ENCODE data around the genes ITGB6, PSMD14, SLC4A10 and FAP.

DNA sequence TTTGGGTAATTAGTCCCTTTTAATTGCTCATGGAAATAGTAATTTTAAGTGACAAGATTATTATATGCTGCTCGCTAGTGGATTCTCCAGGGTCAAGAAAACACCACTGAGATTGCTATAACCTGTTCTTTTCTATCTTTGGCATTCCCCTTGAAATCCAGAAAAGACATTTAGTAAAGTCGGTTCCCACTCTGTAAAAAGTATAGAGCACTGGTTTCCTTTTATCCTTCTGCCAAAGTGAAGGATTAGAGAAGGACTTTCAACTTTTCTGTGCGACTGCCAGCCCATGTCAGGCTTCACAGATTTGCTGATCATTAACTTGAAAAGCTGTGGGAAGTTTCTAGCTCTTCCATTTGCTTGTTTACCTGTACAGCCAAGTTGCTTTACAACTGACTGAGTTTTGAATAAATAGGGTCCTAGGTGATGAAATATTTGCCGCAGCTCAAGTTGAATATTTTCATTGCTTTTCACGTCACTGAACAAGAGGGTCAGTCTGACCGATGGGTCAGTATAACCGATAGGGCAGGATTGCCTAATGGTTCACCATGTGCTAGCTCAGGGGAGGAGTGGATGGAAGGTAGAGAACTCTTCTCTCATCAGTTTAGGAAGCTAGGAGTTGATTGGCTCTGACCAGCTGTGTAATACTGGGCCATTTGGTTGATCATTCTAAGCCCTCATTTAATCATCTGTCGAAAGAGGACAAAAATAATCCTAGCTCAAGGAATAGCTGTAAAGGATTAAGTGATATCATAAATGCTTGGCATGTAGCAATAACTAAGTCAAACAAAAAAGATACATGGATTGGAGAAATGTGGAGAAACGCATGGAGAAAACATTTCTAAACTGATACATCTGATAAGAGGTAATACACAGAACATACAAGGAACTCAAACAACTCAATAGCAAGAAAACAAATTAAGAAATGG, 30.4 kb downstream of the UPP2 start:
- PRO-cap, 5 experiments = peak in 5 of 5 experiments; most common plus-strand start position 232 of the sequence (in 1); most common minus-strand start position 239 of the sequence (in 3)
- RAMPAGE, long total RNA, 2 experiments = no peak in any of the 2 experiments
- RRBS = no CpG with 5 or more reads among the region's 9 CpGs

- PRO-cap, 5 experiments = no peak in any of the 5 experiments
- RAMPAGE, long total RNA, 2 experiments = no peak in any of the 2 experiments
- RRBS = no CpG with 5 or more reads among the region's 3 CpGs
Measured at GRCh38 chr2:158482291-158483060, 25.7 kb downstream of the PKP4 start.

DNA sequence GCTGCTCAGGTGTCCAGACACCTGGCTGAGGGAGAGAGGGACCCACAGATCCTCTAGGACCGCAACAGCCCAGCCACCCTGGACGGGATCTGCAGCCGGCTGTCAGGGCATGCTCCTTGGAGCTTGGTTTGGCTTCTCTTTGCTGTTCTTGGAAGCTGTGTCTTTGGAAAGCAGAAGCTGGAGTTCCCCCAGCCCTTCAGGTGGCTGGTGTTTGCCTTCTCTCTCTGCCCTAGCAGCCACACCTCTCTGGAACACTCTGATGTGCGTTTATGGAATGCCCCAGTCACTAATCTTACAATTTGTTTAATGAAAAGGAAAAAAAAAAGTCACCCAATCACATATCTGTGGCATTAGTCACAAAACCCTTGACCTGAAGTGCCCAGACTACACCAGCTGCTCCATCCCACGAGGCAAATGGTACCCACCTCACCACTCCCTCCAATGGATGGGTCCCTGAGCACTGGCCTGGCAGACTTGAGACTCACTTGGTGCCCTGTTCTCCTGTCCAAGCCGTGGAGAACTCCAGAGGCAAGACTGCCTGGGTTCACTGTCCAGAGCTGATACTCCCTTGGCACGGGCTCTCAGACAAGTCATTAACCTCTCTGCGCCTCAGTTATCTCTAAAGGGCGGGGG, 70.2 kb upstream of the DAPL1 start:
- PRO-cap, 5 experiments = no peak in any of the 5 experiments
- RAMPAGE, long total RNA, 2 experiments = no peak in any of the 2 experiments
- RRBS = no CpG with 5 or more reads among the region's 9 CpGs

- PRO-cap, 5 experiments = no peak in any of the 5 experiments
- RAMPAGE, long total RNA, 2 experiments = no peak in any of the 2 experiments
- RRBS = 69% methylated on average over 4 of the region's 9 CpGs
Measured at GRCh38 chr2:158892968-158893429, 75.4 kb upstream of the TANC1 start.

DNA sequence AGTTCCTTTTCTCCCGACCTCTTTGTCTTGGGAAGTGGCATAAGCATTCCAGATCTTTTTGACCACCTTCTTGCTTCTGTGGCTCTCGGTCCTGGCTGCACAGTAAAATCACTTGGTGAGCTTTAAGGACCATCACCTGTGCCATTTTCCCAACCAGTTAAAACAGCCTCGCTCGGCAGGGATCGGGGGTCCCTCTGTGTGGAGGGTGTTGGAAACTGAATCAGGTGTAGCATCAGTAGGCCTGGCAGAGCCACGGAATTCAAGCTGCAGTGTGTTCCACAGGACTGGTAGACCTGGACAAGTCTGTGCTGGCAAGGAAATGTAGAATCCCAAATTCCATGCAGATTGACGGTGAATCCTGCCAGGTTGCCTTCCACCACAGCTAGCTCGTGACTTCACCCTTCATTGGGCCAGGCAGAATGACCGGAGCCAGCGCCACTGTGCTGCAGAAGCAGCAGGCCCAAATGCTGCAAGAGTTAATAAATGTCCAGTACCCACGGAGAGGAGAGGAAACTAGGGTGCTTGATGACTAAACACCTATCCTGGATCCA, 122.0 kb downstream of the TANC1 start:
- PRO-cap, 5 experiments = no peak in any of the 5 experiments
- RAMPAGE, long total RNA, 2 experiments = no peak in any of the 2 experiments
- RRBS = no CpG with 5 or more reads among the region's 11 CpGs

GRCh38 chr2:159225207-159225760, 61.2 kb downstream of the WDSUB1 start:
- PRO-cap, 5 experiments = no peak in any of the 5 experiments
- RAMPAGE, long total RNA, 2 experiments = no peak in any of the 2 experiments
- RRBS = 80% methylated on average over 3 of the region's 19 CpGs

DNA sequence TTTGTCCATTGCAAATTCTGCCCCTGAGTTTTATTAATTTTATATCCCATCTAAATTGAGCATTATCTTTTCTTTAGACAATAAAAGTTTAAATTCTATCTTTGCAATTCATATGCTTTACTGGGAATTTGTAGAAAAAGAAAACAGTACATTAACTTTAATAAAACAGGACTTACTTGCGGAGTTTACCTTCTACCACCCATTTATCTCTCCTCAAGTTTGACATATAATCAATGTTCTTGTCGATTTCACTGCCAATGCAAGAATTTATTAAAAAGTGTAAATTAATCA, 96.9 kb upstream of the WDSUB1 start:
- PRO-cap, 5 experiments = no peak in any of the 5 experiments
- RAMPAGE, long total RNA, 2 experiments = no peak in any of the 2 experiments
- RRBS = no CpG with 5 or more reads among the region's 2 CpGs

DNA sequence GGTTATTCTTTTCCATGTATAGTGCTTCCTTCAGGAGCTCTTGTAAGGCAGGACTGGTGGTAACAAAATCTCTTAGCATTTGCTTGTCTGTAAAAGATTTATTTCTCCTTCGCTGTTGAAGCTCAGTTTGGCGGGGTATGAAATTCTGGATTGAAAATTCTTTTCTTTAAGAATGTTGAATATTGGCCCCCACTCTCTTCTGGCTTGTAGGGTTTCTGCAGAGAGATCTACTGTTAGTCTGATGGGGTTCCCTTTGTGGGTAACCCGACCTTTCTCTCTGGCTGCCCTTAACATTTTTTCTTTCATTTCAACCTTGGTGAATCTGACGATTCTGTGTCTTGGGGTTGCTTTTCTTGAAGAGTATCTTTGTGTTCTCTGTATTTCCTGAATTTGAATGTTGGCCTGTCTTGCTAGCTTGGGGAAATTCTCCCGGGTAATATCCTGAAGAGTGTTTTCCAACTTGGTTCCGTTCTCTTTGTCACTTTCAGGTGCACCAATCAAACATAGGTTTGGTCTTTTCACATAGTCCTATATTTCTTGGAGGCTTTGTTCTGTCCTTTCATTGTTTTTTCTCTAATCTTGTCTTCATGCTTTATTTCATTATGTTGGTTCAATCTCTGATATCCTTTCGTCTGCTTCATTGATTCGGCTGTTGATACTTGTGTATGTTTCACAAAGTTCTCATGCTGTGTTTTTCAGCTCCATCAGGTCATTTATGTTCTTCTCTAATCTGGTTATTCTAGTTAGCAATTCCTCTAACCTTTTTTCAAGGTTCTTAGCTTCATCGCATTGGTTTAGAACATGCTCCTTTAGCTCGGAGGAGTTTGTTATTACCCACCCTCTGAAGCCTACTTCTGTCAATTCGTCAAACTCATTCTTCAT, 141.4 kb downstream of the BAZ2B start:
- PRO-cap, 5 experiments = no peak in any of the 5 experiments
- RAMPAGE, long total RNA, 2 experiments = no peak in any of the 2 experiments
- RRBS = no CpG with 5 or more reads among the region's 11 CpGs

- PRO-cap, 5 experiments = no peak in any of the 5 experiments
- RAMPAGE, long total RNA, 2 experiments = no peak in any of the 2 experiments
- RRBS = no CpG with 5 or more reads among the region's 3 CpGs
Measured at GRCh38 chr2:159755058-159755633, 42.8 kb downstream of the MARCHF7 start.

- PRO-cap, 5 experiments = no peak in any of the 5 experiments
- RAMPAGE, long total RNA, 2 experiments = no peak in any of the 2 experiments
- RRBS = no CpG with 5 or more reads among the region's 10 CpGs
Measured at GRCh38 chr2:160199577-160200658, at the start of gene ITGB6. Gene ITGB6, minus strand, starts transcription at chr2:160200272.

- PRO-cap, 5 experiments = no peak in any of the 5 experiments
- RAMPAGE, long total RNA, 2 experiments = no peak in any of the 2 experiments
- RRBS = no CpG with 5 or more reads among the region's 4 CpGs
Measured at GRCh38 chr2:160228386-160229000, 28.4 kb upstream of the ITGB6 start.

- PRO-cap, 5 experiments = no peak in any of the 5 experiments
- RAMPAGE, long total RNA, 2 experiments = no peak in any of the 2 experiments
- RRBS = no CpG with 5 or more reads among the region's 3 CpGs
Measured at GRCh38 chr2:160253706-160253999, 53.6 kb upstream of the ITGB6 start.

GRCh38 chr2:160408926-160409223, 84.7 kb downstream of the RBMS1 start:
- PRO-cap, 5 experiments = no peak in any of the 5 experiments
- RAMPAGE, long total RNA, 2 experiments = no peak in any of the 2 experiments
- RRBS = no CpG with 5 or more reads among the region's 1 CpG

DNA sequence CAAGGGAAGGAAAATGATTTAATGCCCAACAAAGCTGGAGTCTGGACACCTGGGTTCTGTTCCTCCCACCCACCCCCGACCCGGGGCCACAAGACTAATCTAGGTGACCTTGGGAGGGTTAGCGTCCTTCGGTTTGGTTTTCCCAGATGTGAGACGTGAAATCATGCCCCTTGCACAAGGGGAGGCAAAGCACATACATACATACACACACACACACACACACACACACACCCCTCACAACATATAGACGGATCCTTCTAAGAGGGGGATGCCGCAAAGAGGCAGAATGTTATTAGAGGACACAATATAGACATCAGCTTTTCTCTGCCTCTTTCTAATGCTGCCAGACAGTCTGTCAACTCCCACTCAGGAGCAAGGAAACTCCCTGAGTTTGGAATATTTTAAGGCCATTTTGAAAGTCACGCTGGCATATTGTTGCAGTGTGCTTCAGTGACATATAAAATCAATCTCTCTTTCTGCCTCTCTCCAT, 631 bp upstream of the RBMS1 start:
- PRO-cap, 5 experiments = no peak in any of the 5 experiments
- RAMPAGE, long total RNA, 2 experiments = no peak in any of the 2 experiments
- RRBS = no CpG with 5 or more reads among the region's 8 CpGs

DNA sequence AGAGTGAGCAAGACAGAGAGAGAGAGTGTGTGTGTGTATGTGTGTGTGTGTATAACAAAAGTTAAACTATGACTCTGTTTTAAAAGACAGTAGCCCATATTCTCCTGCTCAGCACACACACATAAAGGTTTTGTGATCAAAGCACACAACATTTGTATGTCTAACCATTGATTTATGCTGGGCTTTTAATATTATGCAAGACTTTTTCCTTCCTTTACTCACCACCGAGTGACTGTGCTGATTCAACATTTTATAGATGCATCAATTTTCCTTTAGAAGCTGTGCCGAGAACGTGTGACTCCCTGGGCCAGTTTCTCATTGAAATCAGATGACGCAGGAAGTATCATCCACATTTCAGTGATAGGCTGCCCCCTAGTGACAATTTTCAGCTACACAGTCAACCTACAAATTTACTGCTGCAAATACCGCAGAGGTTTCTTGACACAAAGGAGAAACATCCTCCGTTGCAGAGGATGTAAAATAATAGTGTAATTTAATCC, 166.0 kb upstream of the TANK start:
- PRO-cap, 5 experiments = no peak in any of the 5 experiments
- RAMPAGE, long total RNA, 2 experiments = no peak in any of the 2 experiments
- RRBS = no CpG with 5 or more reads among the region's 6 CpGs

DNA sequence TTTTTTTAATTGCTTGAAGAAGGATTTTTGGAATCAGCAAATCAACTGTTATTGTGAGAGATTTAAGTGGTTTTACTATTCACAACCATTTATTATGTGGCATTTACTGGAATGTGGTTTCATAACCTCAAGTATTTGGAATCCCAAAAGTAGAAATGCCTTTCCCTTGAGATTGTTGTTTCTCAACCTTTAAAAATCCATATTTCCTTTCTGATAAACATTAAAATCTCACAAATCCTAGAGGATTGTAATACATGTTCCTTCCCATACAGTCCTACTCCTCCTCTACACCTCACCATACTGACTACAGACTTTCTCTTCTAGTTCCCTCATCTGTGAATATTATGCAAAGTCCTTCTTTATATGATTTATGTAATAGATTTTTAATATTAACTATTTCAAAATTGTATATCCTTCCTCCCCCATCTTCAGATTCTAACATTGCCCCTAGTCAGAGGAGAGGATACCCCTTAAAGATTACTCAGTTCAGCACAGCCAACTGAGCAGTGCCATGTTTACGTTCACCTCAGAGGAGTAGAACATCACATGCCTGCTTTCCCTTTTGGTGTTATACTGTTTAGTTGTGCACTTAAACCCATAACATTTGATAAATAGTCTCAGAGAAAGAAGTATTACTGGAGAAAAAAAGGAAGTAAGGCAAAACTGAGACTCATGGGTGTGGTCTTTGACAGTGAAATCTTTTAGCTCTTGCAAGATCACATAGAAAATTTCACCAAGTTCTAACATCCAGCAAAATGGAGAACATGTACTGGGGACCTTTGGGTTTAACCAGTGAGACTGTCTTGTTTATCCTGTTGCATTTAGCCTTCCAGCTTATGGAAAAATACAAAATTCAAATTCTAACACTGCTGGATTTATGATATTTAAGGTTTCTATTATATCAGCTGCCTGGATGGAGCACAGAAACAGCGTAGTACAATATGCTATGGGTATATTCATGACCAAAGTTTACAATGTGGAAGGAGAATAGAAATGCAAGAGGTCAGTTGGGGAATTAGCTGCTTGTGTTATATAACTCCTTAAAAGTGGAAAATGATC, 5.4 kb downstream of the TANK start:
- PRO-cap, 5 experiments = no peak in any of the 5 experiments
- RAMPAGE, long total RNA, 2 experiments = no peak in any of the 2 experiments
- RRBS = no CpG with 5 or more reads among the region's 2 CpGs

GRCh38 chr2:161307949-161309064, at the start of gene PSMD14:
Gene PSMD14, plus strand, starts transcription at chr2:161308425.
- PRO-cap, 5 experiments = peak in 5 of 5 experiments; most common plus-strand start chr2:161308425 (in 4); most common minus-strand start chr2:161308331 (in 2)
- RAMPAGE, long total RNA, 2 experiments = start-site peak on the plus strand in 2 of 2 experiments, at chr2:161308422-161308498 at its widest, 613 to 1,122 reads per replicate
- RRBS = under 1% methylated on average over 18 of the region's 67 CpGs

GRCh38 chr2:161624237-161624957, at the start of gene SLC4A10:
Gene SLC4A10, plus strand, starts transcription at chr2:161624416.
- PRO-cap, 5 experiments = no peak in any of the 5 experiments
- RAMPAGE, long total RNA, 2 experiments = no peak in any of the 2 experiments
- RRBS = no CpG with 5 or more reads among the region's 17 CpGs

- PRO-cap, 5 experiments = no peak in any of the 5 experiments
- RAMPAGE, long total RNA, 2 experiments = no peak in any of the 2 experiments
- RRBS = no CpG with 5 or more reads among the region's 8 CpGs
Measured at GRCh38 chr2:162243089-162243858, at the start of gene FAP. Gene FAP, minus strand, starts transcription at chr2:162243445.

DNA sequence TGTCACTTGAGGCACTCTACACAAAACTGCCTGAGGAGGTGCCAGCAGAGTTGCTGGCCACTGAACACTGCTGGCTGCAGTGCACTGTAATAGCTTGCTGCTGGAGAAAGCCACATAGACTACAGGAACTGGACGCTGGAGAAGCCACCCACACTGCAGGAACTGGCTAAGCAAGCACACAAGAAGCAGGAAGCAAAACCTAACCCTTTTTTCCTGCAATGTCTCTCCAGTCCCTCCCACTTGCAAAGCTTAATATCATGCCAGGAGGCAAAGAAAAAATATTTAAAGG, 18.4 kb upstream of the FAP start:
- PRO-cap, 5 experiments = no peak in any of the 5 experiments
- RAMPAGE, long total RNA, 2 experiments = no peak in any of the 2 experiments
- RRBS = no CpG with 5 or more reads among the region's 1 CpG

All from liver (tissue), 9 donors.